A172 (cell line): Measurements from ENCODE around the genes CADM4 and IRGC.

DNA sequence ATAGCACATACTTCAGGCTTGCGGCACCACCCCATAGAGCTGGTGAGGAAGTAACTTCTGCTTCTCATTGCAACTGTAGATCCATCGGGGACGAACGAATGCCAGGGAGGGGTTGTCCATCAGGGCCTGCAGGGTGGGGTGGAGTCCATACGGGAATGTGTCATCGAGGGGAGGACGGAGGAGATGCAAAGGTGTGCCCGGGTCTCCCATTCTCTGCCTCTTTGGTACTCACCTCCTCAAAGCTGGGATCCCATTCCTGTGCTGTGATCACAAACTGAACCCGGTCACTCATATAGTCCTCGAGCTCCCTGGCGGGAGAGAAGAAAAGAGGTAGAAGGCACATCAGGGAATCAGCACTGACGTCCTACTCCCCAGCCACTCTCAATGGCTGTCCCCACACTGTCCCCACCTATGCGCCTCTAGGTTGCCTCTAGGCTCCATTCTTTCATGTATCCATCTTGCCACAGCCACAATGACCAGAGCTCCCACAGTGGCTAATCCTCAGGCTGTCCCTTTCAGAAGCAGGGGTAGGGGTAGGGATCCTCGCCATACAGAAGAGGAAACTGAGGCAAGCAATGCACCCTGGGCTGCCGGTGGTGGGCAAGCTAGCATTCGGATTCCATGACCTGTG is 10.5 kb downstream of the ZNF575 start:
- RAMPAGE, long total RNA: no peak

- RAMPAGE, long total RNA: no peak
Measured at GRCh38 chr19:43574306-43574810, 969 bp downstream of the XRCC1 start.

GRCh38 chr19:43590745-43591455 is 5.0 kb downstream of the IRGQ start:
- RAMPAGE, long total RNA: no peak

DNA sequence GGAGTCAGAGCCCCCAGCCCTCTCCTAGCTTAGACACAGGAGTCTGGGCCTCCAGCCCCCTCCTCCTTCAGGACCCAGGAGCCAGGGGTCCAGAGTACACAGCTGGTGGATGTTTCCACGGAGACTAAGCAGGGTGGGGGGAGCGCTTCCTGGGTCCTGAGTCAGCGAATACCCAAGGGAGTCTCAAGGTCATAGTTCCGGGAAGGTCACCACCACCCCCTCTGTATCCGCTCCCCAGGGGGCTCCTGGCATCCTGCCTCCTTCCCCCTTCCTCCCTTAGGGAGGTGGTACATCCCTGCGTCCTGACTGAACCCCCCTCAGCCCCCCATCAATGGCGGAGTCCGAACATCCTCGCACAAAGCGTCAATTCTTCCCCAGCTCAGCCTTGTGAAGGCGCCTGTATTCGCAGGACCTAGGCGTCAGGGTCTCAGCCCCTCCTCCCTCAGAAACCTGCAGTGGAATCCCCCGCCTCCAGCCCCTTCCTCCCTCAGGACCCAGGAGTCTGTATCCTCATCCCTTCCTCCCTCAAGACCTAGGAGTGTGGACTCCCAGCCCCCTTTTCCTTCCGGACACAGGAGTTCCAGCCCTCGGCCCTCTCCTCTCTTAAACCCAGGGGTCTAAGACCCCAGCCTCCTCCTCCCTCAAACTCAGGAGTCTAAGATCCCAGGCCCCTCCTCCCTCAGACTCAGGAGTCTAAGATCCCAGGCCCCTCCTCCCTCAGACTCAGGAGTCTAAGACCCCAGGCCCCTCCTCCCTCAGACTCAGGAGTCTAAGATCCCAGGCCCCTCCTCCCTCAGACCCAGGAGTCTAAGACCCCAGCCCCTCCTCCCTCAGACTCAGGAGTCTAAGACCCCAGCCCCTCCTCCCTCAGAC is 4.4 kb downstream of the CADM4 start:
- RAMPAGE, long total RNA: no peak

DNA sequence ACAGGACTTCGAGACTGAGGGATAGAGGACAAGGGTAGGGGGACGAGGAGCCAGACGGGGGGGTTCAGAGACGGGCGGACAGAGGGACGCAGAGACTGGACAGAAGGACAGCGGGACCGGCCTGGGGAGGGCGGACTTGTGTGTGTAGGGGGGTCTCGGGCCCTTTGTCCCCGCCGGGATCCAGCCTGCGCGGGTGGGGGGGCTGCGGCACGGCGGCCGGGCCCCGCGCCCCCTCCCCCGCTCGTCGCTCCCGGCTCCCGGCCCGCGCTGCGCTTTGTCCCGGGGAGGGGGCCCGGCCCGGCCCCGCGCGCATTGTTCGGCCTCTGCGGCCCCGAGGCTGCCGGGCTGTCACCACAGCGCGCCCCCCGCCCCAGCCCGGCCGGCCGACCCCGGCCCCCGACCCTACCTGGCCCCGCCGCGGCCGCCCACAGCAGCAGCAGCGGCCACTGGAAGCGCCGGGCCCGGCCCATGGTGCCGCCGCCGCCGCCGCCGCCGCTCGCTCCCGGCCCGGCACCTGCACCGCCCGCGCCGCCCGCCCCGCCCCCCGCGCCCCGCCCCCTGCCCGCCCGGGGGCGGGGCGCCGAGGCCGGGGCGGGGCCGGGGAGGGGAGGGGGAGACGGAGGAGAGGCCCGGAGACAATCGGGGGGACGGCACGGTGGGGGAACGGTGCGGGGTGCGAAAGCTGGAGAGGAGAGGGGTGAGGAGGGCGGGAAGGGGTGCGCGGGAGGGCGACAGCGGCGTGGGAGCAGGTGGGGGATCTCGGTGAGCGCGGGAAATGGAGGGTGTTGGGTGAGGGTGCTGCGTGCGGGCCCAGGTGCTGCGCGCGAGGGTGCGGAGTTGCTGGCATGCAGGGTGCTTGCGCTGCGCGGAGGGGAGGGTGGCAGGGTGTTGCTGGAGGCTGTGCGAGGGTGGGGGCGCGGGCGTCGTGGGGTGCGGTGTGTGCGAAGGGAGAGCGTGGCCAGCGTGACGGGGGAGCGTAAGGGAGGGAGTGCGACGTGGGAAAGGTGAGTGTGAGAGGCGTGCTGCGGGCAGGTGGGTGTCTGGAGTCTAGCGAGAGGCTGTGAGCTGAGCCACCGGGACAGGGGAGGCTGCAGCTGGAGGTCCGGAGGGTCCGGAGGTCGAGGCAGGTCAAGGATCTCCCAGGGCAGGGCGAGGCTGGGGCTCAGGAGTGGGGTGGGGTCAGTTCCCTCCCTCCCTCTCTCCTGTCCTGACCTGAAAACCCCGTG is at the start of gene CADM4:
CADM4 (minus strand) TSS at position 530 of the 1,226 bp plus-strand sequence.
- RAMPAGE, long total RNA: no peak

DNA sequence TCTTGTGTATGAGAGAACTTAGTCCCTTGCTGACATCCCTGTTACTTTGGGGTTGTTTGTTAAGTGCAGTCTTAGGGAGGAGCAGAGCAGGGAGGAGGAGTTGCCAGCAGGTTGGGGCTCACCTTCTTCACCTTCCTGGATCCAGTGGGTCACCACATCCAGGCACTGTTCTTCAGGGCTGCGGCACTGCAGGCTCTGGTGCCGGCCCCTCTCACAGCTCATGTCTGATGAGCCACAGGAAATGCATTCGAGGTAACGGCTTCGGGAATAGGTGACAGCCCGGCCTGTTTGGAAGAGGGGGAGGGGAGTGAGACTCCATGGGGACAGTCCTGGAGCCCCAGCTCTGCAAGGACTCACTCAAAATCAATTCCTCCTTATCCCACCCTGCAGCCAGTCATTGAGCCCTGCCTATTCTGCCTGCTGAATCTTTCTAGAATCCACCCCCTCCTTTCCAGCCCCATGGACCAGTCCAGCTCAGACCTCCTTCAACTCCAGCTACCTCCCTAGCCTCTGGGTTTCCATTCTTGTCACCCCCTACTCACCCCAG is 13.5 kb downstream of the PLAUR start:
- RAMPAGE, long total RNA: no peak

DNA sequence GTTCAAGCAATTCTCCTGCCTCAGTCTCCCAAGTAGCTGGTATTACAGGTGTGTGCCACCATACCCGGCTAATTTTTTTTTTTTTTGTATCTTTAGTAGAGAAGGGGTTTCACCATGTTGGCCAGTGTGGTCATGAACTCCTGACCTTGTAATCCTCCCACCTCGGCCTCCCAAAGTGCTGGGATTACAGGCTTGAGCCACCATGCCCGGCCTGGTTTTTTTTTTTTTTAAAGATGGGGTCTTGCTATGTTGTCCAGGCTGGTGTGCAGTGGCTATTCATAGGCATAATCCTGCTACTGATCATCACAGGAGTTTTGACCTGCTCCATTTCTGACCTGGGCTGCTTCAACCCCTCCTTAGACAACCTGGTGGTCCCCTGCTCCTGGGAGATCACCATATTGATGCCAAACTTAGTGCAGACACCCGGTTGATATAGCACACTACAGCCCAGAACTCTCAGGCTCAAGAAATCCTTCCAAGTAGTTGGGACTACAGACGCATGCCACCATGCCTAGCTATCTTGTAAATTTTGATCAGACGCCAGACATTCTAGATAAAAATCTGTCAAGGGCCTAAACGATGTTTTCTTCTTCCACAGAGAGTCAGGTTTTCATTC is 9.6 kb downstream of the PLAUR start:
- RAMPAGE, long total RNA: no peak

GRCh38 chr19:43715723-43716172 is at the start of gene IRGC:
IRGC (plus strand) TSS chr19:43716076.
- RAMPAGE, long total RNA: no peak

DNA sequence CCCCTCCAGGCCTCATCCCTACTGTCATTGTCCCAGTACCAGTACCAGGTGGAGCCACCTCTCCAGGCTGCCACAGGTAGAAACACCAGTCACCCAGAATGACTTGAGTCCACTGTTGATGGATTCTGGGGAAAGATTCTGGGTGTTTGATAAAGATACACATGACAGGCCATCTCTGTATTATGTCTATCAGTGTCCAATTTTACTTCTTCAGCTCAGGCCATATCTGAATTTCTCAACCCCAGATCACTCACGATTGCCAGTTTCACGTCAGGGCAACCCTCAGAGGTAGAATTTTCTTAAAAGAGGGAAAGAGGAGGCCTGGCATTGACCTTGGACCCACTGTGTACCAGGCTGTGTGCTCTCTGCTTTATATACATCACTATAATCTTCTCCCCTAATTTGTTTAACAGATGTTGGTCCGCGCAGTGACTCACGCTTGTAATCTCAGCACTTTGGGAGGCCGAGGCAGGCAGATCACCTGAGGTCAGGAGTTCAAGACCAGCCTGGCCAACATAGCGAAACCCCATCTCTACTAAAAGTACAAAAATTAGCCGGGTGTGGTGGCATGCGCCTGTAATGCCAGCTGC is 1.8 kb upstream of the SMG9 start:
- RAMPAGE, long total RNA: no peak

DNA sequence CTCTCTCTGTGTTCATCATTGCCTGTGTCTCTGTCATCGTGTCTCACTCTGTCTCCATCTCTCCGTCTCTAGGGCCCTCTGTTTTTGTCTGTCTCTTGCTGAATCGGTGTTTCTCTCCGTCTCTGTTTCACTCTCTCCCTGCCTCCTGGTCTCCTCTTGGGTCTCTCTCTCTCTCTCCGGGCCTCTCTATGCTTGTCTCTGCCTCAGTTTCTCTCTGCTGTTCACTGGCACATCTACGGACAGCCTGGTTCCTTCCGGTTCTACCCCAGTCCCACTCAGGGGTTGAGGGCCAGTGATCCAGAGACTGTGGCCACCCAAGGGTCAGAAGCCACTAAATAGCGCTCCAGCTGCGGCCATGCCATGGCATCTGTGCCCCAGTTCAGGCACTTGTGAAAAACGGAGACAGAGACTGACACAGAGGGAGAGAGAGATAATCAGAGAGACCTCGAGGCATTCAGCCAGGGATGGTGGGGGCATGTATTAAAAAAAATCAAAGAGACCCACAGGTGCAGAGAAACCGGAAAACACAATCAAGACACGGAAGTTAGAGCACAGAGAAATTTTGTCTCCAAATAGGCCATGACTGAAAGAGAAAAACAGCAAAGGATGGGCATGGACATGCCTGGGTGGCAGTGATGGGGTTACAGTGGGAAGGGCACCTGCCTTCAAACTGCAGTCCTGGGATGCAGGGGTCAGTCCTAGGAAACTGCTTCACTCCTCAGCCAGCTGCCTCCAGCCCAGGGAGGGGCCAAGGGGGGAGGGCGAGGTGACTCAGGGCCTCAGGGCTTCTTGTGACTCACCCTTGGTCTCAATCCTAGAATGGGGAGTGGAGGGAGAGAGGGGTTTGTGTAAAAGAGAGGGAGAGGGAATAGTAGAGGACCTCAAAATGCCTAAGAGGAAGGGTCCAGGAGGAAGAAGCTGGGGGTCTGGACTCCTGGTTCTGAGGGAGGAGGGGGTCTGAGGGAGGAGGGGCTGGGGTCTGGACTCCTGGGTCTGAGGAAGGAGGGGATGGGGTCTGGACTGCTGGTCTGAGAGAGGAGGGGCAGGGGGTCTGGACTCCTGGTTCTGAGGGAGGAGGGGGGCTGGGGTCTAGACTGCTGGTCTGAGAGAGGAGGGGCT is 3.4 kb upstream of the KCNN4 start:
- RAMPAGE, long total RNA: no peak

GRCh38 chr19:43970327-43970850 is 13.6 kb upstream of the ZNF155 start:
- RAMPAGE, long total RNA: no peak

GRCh38 chr19:44003149-44003832 is 534 bp downstream of the ZNF230 start:
- RAMPAGE, long total RNA: no peak

GRCh38 chr19:44529904-44530152 is 353 bp upstream of the CEACAM20 start:
- RAMPAGE, long total RNA: no peak

GRCh38 chr19:44596723-44597260 is 16.6 kb upstream of the IGSF23 start:
- RAMPAGE, long total RNA: no peak

DNA sequence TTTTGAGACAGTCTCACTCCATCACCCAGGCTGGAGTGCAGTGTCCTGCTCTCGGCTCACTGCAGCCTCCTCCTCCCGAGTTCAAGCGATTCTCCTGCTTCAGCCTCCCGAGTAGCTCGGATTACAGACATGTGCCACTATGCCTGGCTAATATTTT is 900 bp downstream of the PVR start:
- RAMPAGE, long total RNA: no peak

DNA sequence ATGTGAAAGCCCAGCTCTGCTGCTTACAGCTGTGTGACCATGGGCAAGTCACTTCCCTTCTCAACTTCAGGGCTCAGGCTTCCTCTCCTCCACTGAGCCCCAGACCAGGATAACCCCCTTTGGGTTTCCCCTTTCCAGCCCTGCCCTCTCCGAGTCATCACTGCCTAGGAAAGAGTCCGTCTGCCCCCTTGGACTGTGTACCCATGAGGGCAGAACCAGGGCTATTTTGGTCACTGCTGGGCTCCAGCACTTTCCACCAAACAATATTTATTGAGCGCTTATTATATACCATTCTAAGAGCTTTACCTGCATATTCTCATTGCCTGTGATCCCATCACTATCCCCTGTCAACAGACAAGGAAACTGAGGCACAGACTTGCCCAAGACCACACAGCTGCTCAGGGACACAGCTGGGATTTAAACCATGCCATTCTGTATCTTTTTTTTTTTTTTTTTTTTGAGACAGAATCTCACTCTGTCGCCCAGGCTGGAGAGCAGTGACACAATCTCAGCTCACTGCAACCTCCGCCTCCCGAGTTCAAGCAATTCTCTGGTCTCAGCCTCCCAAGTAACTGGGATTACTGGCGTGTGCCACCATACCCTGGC is 5.4 kb downstream of the PVR start:
- RAMPAGE, long total RNA: no peak

GRCh38 chr19:44677048-44677587 is 5.8 kb downstream of the CEACAM19 start:
- RAMPAGE, long total RNA: no peak

DNA sequence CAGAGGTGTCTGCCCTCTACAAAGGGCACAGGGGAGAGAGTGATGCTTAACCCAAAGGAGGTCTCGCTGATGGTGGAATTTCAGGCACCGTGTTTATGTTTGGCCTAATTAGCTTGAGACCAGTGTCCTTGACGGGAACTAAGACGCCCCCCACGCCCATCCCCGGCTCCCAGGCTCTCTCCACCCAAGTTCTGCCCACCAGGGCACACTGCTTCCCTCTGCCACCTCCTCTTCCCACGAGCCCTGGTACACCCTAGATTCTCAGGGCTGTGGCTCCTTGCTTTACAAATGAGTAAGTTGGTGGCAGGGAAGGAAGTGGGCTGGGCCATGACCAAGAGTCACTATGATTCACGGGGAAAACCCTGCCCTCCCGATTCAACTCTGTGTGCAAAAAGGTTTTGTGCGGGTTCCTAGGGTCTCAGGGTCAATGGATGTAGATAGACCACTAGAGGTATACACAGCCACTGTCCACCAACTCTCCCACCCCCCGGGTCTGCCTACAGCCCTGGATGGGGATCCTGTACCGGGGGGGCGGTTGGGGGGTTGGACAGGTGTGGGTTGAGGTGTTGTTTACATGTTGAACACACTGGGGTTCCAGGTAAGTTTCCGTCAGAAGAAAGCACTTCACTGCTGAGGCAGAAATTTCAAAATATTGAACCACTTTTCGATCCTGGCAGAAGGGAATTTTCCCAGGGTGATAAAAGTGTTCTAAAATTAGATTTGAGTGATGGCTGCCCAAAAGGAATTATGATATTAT is 6.8 kb upstream of the CEACAM16 start:
- RAMPAGE, long total RNA: no peak

- RAMPAGE, long total RNA: no peak
Measured at GRCh38 chr19:44750640-44751604, 2.4 kb downstream of the BCL3 start.

DNA sequence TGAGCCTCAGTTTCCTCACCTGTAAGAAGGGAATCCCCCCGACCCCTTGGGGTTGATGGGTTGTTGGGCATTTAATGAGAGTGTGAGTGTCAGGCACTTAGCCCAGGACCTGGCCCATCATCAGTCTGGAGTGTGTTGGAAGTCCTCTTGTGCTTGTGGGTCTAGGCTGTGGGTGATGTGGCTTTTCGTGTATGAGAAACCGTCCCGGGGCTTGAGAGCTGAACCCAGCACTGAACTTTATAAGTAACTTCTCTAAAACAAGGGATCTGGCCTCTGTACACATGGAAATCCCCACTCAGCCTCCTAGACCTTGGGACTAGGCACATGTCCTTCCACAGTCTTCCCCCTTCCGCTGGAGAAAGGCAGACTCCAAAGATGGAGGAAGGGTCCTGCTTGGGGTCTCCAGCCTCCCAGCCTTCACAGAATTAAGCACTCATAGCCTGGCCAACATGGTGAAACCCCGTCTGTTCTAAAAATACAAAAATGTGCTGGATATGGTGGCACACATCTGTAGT is 9.8 kb upstream of the CBLC start:
- RAMPAGE, long total RNA: no peak